HT1080 (cell line): ENCODE data around the gene CD200R1L.

DNA sequence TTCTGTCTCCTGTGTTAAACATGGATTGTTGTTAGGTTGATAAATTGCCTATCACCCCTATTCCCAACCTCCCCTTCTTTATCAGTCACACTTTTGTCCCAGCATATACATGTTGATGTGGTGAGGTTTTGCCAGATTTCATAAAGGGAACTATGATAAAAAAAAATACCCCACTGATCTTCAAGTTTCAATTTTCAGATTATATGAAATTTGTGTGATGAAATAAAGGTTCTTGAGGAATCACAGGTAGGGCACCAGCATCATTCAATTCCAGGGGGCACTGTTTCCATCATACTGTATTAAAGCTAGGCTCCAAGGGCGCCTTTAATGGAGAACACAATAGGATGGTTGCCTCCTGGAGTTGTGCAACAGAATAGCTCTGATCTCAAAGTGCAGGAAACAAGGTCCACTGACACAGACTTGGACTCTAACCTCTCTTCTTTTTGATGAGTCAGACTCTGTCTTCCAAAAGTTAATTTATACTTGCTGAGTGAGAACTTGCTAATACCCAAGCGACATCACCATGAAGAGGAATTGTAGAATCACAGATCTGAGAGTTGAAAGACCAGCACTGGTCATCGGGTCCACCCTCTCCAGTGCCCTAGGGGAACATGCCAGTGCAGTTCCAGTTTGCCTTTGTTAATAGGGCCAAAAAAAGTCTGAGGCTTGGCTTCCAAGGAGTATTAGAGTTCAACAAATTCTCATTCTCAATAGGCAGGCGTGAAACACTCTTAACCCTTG is 90.1 kb downstream of the PLCXD2 start:
RAMPAGE:
- cytosol, long total RNA = no peak
- long total RNA = no peak
- nucleus, long total RNA = no peak

DNA sequence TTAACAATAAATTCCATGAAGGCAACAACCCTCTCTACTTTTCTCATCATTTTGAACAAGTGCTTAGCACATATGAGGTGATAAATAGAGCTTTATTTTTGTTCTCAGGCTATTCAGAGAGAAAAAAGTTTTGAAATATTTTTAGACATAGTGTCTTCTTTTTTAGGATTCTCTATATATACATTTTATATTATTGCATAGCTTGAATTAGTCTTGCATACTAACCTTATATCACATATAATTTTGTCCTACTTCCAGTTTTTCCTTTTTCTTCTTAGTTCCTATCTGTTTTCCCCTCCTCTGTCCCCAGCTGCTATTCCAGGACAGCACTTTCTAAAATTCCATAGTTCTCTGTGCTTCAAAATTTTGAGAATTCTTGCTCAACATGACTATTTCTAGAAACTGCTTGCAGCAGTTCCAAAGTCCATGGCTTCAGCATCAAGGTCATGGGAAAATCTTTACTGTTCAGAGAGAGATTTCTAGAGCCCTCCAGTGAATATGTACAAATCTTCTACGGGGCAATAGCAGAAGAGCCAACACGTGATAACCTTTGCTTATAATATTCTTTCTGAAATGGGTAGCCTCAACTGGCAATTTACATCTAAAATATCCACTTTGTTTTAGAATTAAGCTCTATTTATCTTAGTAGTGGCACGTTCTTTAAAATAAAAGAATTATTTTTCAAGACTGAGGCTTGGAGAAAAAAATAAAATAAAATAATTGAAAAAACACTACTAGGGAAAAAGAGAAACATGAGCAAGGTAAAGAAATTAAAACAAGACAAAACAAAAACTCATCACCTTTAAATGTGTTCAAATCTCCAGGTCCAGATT is 76.1 kb upstream of the PHLDB2 start:
RAMPAGE:
- cytosol, long total RNA = no peak
- long total RNA = no peak
- nucleus, long total RNA = no peak

DNA sequence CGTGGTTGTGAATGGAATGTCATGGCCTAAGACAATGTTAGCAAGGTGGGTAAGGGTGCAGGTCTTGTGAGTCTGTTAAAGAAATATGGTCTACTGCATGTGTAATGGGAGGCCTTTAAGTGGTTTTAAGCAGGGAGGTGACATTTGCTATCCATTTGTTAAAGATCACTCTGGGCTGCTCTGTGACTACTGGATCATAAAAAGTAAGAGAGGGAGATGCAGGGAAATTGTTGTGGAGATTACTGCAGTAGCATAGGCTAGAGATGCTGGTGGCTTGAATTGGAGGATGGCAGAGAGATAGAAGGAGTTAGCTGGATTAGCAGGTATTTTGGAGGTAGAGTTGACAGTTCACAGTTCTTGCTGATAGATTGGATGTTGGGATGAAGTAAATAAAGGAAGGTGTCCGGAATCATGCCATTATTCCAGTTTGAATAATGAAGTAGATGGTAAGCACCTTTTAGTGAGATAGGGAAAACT is 32.2 kb upstream of the ABHD10 start:
RAMPAGE:
- cytosol, long total RNA = no peak
- long total RNA = no peak
- nucleus, long total RNA = no peak

DNA sequence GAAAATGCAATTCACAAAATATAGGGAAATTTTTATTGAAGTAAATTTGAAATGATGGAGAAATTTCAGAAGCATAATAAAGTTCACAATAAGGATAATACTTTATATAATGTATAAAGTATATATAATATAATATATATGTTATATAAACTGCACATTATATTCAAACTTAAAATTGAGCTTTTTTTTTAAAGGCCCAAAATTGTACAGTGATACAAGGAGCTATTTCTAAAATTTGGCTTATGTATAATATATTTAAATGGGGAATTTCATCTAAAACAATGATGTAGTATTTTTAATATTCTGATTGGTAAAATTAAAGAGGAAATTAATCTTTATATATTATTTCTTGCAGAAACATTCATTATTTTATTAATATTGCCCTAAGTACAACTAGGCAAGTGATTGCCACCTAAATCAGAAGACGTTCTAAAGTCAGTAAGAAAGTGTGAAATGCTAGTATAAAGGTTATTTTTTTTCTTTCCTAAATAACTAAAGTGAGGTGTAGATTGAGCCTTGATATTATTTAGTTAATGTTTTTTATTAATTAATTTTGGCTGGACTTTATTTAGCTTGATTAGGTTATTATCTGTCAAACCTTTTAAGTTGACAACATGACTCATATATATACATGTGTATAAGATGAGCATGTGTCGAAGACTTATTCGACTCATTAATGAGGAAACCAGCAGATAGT is 6.5 kb upstream of the TAGLN3 start:
RAMPAGE:
- cytosol, long total RNA = no peak
- long total RNA = no peak
- nucleus, long total RNA = no peak

GRCh38 chr3:112091124-112091564 is 5.0 kb downstream of the C3orf52 start:
RAMPAGE:
- cytosol, long total RNA = no peak
- long total RNA = no peak
- nucleus, long total RNA = no peak

DNA sequence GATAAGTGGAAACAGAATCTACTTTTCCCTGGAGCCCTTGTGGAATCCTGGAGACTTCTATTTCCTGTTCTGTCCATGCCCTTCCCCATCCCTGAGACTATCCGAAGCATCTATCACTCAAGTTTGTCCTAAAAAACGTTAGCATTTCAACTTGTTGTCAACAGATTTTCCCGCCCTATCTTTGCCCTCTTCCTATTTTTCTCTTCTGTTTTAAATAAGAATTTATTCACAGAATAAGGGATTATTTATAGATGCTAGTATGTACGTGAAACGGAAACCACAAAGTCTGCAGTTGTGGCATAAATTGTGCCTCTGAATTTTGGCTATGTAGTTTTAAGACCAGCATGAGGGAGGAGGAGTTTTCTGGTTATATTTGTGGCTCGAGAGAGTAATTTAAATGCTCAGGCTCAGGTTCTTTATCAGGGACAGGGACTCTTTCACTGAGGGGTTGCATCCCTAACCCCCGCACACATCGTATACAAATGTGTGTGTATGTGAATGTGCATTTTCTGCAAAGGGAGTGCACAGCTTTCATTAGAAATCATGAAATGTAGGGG is 12.7 kb downstream of the GCSAM start:
RAMPAGE:
- cytosol, long total RNA = no peak
- long total RNA = no peak
- nucleus, long total RNA = no peak

DNA sequence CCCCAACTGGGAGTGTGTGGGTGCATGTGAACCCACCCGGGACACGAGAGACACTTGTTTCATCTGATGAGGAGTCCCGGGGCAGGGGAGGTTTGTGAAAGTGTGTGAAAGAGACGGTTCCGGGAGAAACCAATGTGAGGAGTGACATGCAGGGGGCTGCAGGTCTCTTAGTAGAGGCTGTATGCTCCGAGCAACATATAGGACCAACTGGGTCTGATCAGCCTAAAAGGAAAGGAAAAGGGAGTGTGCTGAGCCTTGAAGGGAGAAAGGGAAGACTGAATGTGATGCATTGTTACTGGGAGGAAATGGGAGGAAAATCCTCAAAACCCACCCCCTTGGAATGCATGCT is 8.9 kb upstream of the SLC9C1 start:
RAMPAGE:
- cytosol, long total RNA = no peak
- long total RNA = no peak
- nucleus, long total RNA = no peak

RAMPAGE:
- cytosol, long total RNA = no peak
- long total RNA = no peak
- nucleus, long total RNA = no peak
Measured at GRCh38 chr3:112404308-112404664, 71.3 kb downstream of the CD200 start.

RAMPAGE:
- cytosol, long total RNA = no peak
- long total RNA = no peak
- nucleus, long total RNA = no peak
Measured at GRCh38 chr3:112580481-112580998, 18.7 kb downstream of the SLC35A5 start.

GRCh38 chr3:112605238-112605460 is 35.8 kb downstream of the CCDC80 start:
RAMPAGE:
- cytosol, long total RNA = no peak
- long total RNA = no peak
- nucleus, long total RNA = no peak

DNA sequence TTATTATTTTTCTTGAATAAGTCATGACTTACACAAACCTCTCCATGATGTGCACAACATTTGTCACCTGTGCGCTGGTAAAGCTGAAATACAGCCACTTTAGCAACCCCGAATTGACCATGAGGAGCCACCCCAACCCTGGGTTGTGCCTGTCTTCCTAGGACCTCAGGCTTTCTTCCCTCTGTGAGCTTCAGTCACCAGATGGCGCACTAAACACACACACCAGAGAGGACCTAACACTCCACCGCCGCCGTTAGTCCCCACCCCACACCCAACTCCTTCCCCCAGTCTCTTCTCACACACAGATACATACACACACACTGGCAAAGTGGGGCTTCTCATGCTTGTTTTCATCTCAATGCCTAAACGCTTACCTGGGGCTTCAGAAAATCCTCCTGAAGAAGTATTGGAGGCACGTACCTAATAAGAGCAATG is 2.0 kb upstream of the CCDC80 start:
RAMPAGE:
- cytosol, long total RNA = no peak
- long total RNA = no peak
- nucleus, long total RNA = no peak

DNA sequence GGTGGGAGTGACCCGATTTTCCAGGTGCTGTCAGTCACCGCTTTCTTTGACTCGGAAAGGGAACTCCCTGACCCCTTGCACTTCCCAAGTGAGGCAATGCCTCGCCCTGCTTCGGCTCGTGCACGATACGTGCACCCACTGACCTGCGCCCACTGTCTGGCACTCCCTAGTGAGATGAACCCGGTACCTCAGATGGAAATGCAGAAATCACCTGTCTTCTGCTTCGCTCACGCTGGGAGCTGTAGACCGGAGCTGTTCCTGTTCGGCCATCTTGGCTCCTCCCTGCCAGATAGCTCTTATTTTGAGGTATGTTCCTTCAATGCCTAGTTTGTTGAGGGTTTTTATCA is 23.9 kb upstream of the CCDC80 start:
RAMPAGE:
- cytosol, long total RNA = no peak
- long total RNA = no peak
- nucleus, long total RNA = no peak

DNA sequence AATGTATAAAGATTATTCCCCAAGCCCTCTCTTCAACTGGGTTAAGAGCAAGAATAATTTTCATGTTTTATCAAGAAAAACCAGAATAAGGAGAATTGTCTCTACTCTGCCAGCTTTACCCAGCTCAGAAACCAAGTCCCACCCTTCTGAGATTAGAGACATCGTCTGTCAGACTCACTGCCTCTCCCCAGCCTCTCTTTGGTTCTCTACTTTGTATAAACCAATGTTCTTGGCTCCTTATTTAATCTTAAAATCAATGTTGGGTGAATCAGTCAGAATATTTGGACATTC is 33.8 kb downstream of the CD200R1L start:
RAMPAGE:
- cytosol, long total RNA = no peak
- long total RNA = no peak
- nucleus, long total RNA = no peak

GRCh38 chr3:112846810-112847211 is at the start of gene CD200R1L:
Gene CD200R1L, minus strand, starts transcription at chr3:112846864.
RAMPAGE:
- cytosol, long total RNA = no peak
- long total RNA = no peak
- nucleus, long total RNA = no peak

RAMPAGE:
- cytosol, long total RNA = no peak
- long total RNA = no peak
- nucleus, long total RNA = no peak
Measured at GRCh38 chr3:113079224-113079935, 59.9 kb upstream of the NEPRO start.

GRCh38 chr3:113210254-113211187 is 836 bp upstream of the BOC start:
RAMPAGE:
- cytosol, long total RNA = no peak
- long total RNA = no peak
- nucleus, long total RNA = no peak

DNA sequence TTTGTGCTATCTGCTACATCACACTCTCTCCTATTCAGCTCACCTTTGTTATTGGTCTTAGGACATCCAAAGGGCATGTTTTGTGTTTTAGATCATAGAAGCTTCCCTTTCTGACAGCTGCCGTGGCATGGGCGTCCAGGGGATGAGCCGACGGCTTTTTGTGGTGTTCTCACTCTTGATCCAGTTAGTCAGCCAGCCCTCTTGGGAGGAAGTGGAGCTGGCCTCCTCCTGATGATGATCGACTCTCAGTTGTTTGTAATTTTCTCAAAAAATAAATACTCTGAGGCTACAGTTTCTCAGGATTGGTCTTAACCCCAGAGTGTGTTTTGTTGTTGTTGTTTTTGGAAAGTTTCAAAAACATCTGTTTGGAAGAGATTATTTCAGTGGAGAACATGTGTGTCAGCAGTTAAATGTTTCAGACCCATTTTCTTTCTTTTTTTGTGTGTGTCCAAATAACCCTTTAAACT is 34.4 kb downstream of the BOC start:
RAMPAGE:
- cytosol, long total RNA = no peak
- long total RNA = no peak
- nucleus, long total RNA = no peak

DNA sequence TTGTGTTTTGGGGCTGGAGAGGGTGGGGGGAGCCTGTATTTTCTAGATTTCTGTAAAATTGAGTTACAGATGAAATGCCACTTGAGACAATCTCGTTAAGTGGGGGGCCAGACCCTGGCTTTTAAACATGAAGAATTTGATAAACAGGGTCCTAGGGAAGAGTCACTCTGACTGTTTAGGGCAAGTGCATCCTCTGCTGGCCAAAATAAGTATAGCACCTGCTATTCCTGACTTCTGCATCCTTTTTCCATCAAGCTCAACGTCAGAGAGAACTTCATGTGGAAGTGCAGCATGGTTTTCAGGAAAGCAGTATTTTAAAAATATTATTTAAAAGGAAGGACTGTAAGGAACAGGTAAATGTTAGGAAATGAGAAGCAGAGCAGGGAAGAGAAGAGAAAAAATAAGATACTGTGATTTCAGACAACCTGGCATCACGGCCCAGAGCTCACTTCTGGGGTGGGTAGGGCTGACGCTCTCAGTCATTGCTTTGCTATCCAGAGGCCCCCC is 76.8 kb downstream of the BOC start:
RAMPAGE:
- cytosol, long total RNA = no peak
- long total RNA = no peak
- nucleus, long total RNA = no peak

DNA sequence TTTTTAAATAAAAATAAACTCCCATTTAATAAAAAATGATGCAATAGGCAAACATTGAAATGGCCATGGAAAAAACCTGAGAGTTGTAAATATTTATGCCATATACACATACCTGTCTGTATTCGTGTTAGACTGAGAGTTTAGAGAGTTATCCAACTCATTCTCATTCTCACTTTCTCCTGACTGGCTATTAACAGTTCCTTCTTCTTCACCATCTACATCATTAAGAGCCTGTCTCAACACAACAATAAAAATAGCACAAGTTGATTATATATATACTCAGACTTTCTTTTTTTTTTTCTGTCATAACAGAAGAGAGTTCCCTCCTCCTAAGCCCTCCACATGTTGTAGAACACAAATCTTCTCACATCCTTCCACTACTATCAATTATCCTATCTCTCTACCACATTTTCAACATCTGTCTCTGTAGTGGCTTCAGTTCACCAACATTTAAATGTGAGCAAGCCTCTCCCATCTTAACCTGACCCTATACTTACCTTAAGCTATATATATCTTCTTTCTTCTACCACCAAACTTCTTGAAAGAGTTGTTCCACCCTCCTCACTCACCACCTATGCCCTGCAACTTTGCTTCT is 26.0 kb downstream of the SPICE1 start:
RAMPAGE:
- cytosol, long total RNA = no peak
- long total RNA = no peak
- nucleus, long total RNA = no peak

RAMPAGE:
- cytosol, long total RNA = no peak
- long total RNA = no peak
- nucleus, long total RNA = no peak
Measured at GRCh38 chr3:113625774-113626135, 70.7 kb downstream of the USF3 start.